RPMI7951 (cell line): ENCODE data around the genes PIGX, NCBP2AS2 and DLG1.

DNA sequence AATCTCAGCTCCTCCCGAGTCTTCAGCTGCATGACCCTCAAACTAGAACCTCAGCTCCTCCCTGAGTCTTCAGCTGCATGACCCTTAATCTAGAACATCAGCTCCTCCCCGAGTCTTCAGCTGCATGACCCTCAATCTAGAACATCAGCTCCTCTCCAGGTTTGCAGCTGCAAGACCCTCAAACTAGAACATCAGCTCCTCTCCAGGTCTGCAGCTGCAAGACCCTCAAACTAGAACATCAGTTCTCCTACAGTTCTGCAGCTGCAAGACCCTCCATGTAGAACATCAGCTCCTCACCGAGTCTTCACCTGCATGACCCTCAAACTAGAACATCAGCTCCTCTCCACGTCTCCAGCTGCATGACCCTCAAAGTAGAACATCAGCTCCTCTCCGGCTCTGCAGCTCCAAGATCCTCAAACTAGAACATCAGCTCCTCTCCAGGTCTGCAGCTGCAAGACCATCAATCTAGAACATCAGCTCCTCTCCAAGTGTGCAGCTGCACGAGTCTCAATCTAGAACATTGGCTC lies 34.4 kb upstream of the TNK2 start:
- RAMPAGE, long total RNA: no peak

DNA sequence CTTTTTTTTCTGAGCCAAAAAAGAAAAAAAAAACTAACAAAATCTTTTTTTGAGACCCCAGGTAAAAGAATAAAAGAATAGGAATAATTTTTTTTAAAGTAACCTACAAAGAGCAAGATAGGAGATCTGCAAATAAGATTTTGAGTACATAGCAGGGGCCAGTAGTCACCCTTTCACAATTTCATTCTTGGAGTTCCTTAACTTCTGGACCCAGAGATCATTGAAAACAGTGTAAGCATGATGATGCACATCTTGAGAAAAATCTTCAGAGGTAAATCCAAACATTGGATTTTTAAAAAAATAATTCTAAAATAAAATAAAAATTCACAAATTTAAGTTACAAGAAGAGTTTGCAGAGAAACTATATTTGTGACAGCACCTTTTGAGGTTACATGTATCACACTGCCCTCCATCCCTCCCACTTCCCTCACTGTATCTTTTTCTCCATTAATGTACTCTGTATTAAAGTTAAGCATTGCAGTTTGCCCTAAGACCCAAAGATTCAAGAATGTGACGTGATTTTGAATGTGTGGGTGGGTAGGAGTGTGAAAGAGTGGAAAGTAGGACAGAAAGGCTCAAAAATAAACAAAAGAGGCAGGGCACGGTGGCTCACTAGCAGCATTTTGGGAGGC lies 18.7 kb downstream of the TFRC start:
- RAMPAGE, long total RNA: no peak

DNA sequence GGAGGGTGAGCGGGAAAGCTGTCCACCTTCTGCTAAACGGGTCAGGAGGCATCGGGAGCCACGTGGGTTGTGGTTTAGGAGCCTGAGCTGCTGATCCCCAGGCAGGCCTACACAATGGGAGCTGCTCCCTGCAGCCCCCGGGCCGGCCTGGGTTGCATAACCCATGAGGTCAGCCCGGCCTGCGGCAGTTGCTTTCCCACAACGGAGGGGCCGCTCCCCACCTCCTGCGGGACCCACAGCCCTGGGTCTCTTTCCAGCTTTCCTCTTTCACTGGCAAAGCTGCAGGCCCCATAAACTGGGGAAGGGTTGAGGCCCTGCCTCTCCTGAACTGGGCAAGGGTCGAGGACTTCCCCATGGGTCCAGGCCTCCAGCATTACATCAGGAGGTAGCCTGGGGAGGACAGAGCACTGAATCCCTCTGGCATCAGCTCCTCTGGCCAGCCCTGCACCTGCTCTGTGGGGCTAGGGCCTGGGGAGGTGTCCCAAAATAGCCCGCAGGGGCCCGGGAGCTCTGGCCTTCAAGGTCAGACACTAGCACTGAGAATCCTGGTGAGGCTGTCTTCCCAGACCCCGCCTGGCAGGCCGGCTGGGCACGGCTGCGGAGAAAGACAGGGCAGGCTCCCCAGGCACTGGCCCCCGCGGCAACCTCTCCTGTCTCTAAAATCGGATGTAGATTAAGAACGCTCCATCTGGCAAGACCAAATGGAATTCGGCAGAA lies 47.3 kb downstream of the ZDHHC19 start:
- RAMPAGE, long total RNA: no peak

GRCh38 chr3:196292308-196292569 lies 4.7 kb upstream of the PCYT1A start:
- RAMPAGE, long total RNA: no peak

DNA sequence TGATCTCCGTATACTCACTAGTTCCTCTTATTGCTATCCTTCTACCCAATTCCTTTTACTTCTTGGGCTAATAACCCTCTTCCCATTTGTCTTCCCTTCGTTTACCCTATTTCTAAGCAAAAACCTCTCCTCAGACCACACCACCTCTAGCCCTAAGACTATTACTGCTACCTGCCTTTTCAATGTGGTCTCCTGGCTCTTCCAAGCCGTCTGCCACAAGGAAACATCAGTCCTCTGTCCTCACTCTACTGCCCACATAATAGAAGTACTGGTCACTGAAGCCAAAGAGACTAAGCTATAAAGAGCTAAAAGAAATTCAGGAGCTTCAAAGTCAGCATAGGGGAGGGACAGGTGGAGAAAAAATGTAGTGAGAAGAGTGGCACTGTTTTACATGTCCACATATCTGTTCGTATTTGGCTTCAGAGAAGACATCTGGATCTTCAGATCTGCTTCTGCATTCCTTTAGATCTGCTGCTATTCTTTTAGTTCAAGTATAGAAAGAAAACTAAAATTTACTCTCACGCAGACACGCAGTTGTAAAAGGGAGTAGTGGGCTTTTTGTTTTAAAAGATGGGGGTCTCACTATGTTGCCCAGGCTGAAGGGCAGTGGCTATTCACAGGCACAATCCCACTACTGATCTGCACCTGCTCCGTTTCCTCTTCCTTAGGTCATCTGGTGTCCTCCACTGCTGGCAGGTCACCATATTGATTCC lies 35.1 kb downstream of the UBXN7 start:
- RAMPAGE, long total RNA: no peak

DNA sequence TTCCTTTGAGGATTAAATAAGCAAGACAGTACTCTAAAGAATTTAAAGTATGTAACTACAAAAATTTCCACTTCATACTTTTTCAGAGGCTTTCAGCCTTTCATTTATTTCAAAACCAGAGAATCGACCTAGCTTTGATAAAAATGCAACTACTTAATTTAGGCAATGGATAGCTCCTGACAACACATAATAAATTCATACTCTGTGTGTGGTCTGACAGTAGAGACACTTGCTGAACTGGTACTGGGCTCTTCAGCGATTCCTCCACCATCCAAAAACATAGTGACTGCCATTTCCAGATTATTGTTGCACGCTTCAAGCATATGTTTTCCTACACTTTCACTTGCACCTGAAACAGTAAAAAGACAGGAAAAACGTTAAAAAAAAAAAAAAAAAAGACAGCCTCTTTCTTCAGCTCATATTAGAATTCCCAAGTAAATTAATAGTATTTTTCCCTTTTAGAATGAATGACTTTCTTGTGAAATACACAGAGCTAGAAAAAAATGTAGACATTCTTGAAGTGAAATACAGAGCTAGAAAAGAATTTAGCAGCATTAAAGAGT lies 25.1 kb downstream of the UBXN7 start:
- RAMPAGE, long total RNA: no peak

GRCh38 chr3:196619230-196619489 lies 20.3 kb upstream of the NRROS start:
- RAMPAGE, long total RNA: no peak

DNA sequence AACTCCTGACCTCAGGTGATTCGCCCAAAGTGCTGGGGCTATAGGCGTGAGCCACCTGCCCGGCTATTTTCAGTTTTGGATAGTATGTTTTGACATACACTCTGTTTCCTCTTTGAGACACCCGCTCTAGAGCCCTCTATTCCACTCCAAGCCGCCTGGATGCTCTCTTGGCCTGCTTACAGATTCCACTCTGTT lies 606 bp downstream of the CEP19 start:
- RAMPAGE, long total RNA: no peak

- RAMPAGE, long total RNA: start-site peak on the minus strand at chr3:196712210-196712277, 59 and 22 reads in 2 replicates
Measured at GRCh38 chr3:196712168-196713157, at the start of gene PIGX. Gene PIGX, plus strand, starts transcription at chr3:196712377.

DNA sequence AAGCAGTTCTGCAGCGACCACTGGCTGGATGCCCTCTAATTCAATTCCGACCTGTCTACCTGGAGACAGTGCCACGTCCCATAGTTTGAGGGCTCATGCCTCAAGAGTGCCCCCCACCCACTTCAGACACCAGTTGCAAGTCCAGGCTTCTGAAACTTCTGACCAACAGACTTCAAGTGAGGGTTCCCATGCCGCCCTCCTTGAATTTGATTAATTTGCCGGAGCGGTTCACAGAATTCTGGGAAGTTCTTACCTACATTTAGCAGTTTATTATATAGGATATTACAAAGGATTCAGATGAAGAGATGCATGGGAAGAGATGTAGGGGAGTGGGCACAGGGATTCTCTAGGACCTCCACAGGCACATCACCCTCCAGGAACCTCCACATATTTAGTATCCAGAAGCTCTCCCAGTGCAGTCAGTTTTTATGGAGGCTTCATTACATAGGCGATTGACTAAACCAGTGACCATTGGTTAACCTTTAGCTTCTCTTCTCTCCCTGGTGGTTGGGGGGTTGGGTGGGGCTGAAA lies 36.9 kb downstream of the NCBP2 start:
- RAMPAGE, long total RNA: no peak

- RAMPAGE, long total RNA: no peak
Measured at GRCh38 chr3:196927532-196928203, 14.7 kb downstream of the NCBP2 start.

DNA sequence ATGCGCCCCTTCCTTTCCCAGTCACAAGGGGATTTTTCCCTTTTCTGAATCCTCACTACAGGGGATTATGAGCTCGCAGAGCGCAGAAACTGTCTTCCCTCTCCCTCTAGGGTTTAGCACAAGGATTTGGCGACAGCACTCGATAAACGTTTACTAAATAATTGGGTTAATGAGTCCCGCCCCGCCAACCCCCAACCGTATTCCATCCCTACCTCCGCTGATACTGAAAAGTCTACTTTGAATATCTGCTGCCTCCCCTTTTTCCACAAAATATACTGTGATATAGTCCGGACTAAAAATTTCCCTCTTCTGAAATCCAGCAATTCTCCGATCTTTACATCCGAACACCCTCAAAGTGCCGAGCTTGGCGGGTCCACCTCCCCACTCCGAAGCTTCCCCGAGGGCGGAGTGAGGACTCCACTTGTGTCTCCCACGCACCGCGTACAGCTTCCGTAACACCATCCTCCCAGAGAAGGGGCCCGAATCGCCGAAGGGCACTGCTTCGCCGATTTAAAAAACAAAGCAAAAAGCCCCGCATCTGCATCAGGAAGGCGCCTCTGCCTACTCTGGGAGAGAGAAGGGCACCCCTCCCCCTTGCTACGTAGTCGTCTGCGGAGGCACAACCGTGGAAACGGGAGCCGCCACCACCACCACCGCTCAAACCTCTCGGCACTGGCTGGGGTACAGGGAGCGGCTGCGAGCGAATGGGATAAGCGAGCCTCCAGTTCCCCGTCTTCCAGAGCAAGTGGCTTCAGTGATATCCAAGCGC lies 647 bp downstream of the NCBP2 start:
- RAMPAGE, long total RNA: no peak

DNA sequence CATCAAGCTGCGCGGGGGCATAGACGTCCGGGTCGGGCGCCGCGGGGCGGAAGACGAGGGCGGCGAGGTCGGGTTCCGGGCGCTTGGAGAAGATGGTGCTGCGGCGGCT lies at the start of gene NCBP2AS2:
Gene NCBP2AS2 (plus strand): TSS at position 50 of the 109 bp plus-strand sequence.
- RAMPAGE, long total RNA: no peak

DNA sequence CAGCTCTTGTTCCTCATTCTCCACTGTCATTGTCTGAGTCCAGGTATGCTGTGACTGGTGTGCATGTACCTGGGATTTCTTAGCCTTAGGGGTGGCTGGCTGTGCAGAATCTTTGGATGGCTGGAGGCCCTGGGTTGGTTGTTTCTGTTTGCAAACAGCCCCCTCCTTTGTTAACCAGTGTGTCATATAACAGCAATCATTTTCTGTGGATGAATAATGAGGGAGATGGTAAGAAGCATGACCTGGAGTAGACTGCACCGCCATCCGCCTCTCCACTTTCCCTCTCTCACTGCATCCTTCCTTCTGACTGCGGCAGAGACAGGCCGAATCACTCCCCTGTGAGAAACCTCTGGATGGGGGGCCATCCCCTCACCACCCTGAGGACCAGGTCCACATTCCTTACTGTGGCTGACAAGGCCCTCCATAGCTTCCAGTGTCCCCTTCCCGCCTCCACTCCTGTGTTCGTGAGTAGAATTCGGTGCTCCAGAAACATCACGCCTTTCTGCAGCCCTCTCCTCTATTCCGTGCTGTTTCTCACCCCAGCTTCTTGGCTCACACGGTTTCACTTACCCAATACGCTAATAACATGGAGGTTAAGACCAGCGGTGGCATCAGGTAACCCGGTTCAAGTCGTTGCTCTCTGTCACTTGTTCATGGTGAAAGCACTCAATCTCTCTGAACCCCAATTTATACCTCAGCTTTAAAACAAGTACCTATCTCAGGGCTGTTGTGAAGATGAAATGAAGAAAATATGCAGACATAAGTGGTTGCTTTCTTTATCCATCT lies 2.8 kb downstream of the PIGZ start:
- RAMPAGE, long total RNA: no peak

GRCh38 chr3:197031003-197032116 lies 1.7 kb upstream of the MELTF start:
- RAMPAGE, long total RNA: no peak

GRCh38 chr3:197298391-197298908 lies at the start of gene DLG1:
Gene DLG1, minus strand, starts transcription at chr3:197298612.
- RAMPAGE, long total RNA: no peak

- RAMPAGE, long total RNA: no peak
Measured at GRCh38 chr3:197394433-197395423, 96.3 kb upstream of the DLG1 start.

GRCh38 chr3:197466526-197467228 lies 89.1 kb downstream of the BDH1 start:
- RAMPAGE, long total RNA: no peak

DNA sequence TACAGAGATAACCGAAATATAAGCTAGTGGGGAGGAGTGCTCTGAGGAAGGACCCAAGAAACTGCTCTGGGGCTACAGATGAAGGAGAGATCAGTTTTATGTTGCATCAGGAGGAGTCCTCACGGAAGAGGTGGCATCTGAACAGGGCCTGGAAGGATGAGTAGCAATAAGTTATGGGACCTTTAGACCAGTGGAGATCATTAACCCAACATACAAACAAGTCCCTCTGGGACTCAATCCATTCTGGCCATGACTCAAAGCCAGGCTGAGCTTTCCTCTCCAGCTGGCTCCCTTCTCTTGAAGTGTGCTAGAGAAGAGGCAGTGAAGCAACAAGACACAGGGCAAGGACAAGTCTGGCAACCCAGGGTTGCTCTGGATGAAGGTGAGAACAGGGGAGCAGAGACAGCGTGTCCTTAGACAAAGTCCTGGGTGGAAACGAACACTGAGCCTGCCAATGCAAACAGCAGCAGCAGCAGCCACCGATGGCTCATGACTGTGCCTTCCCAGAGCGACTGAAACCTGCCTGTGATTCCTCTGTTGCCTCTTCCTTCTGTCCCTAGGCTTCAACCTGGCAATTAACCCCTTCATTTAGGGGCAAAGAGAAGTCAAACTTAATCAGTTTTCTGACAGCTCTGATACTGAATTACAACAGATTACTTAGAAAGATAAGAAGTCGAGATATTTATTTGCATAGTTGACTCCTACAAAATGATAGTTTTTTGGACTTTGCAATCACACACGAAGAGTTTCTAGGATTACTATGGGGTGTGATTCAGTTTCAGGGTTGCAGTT lies 86.8 kb downstream of the BDH1 start:
- RAMPAGE, long total RNA: no peak

- RAMPAGE, long total RNA: no peak
Measured at GRCh38 chr3:197487670-197488355, 68.0 kb downstream of the BDH1 start.